ENCODE measurements around the genes TANC2, TACO1, CCDC47 and SMARCD2.

DNA sequence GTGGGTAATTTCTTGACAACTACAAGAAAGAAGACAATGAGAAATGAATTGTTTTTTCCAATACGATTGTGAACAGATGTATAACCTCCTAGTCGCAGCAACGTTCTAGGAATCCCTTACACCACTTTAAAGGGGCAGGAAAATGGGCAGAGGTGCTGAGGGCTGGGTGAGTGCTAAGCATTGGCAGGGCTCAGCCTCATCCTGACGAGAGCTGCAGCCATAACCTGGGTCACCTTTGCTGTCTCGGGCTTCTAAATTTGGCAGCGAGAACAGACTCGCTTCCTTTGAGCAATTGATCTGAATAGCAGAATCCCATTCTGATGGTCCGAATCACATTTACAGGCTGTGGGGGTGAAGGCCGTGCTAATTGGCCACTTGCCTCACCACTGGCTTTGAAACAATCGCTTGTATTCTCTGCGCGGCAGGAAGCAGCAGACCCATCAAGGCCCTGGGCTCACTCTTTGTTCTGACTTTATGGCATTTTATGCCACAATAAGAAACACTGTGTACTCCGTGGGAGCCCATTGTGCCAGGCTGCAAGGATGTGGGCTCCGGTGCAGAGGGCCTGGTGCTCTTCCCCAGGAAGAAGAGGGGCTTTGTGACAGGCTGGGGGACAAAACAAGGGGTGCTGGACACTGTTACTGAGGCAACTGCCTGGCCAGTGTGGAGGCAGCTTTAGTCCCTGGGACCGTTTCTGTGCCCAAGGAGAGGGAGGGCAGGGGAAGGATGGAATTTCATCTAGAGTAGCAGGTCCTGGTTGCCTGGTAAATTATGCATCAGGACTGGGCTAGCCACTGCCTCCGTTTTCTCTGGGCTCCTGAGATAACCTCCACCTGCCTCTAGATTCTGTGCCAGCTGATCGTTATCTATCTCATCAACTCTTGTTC lies 78.3 kb downstream of the MRC2 start:
- PRO-cap, 2 experiments: no peak in any of the 2 experiments
- RAMPAGE, long total RNA, 4 experiments: no peak in any of the 4 experiments

GRCh38 chr17:62966174-62966764 lies at the start of gene TANC2:
Gene TANC2, plus strand, starts transcription at chr17:62966235.
- PRO-cap, 2 experiments: peak in 2 of 2 experiments; most common plus-strand start chr17:62966209 (in 2); most common minus-strand start chr17:62966399 (in 1)
- RAMPAGE, long total RNA, 4 experiments: no peak in any of the 4 experiments

DNA sequence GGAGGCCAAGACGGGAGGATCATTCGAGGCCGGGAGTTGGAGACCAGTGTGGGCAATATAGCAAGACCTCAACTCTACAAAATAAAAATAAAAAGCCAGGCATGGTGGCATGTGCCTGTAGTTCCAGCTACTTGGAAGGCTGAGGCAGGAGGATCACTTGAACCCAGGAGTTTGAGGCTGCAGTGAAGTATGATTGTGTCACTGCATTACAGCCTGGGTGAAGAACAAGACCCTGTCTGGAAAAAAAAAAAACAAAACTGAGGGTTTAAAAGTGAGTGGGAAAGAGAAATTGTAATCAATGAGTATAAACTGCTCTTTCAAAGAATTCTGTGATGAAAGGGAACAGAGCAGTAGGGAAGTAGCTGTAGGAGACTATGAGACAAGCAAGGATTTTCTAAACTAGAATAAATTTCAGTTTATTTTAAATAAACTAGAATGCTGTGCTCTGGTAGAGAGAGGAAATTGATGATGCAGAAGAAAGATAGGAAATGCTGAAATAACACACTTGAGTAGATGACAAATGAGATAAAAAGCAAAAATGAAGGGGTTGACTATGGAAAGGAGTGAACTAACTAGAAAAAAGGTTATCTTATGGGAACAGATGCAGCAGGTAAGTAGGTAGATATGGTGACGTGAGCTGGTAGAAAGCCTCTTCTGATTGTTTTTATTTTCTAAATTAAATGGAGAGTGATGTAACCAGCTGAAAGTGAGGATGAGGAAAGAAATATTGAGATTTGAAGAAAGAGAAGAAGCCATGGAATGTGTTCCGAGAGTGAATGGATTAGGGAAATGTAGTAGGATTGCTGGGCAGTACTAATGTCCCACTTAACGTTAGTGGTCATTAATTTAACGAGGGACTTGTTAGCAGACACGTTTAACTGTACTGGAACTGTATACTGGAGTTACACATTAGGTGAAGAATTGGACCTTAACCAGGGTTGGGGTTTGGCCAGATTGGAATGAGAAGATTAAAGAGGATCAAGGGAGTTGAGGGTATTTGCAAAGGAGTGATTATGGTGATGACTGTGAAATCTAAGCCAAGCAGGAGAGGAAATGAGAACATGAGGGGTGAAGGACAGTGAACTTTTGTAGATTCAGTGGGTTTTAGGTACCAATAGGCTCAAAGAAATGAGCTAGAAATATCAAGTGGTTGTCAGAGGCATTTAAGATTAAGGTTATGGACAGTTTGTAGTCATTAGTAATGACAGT lies 196.4 kb downstream of the TANC2 start:
- PRO-cap, 2 experiments: no peak in any of the 2 experiments
- RAMPAGE, long total RNA, 4 experiments: start-site peak on the plus strand in 1 of 4 experiments, centred at position 877 of the sequence, 7 reads per replicate

GRCh38 chr17:63421919-63422990 lies 23.9 kb downstream of the CYB561 start:
- PRO-cap, 2 experiments: no peak in any of the 2 experiments
- RAMPAGE, long total RNA, 4 experiments: start-site peak on the plus strand in 1 of 4 experiments, at chr17:63422164-63422227 at its widest, 21 reads per replicate

DNA sequence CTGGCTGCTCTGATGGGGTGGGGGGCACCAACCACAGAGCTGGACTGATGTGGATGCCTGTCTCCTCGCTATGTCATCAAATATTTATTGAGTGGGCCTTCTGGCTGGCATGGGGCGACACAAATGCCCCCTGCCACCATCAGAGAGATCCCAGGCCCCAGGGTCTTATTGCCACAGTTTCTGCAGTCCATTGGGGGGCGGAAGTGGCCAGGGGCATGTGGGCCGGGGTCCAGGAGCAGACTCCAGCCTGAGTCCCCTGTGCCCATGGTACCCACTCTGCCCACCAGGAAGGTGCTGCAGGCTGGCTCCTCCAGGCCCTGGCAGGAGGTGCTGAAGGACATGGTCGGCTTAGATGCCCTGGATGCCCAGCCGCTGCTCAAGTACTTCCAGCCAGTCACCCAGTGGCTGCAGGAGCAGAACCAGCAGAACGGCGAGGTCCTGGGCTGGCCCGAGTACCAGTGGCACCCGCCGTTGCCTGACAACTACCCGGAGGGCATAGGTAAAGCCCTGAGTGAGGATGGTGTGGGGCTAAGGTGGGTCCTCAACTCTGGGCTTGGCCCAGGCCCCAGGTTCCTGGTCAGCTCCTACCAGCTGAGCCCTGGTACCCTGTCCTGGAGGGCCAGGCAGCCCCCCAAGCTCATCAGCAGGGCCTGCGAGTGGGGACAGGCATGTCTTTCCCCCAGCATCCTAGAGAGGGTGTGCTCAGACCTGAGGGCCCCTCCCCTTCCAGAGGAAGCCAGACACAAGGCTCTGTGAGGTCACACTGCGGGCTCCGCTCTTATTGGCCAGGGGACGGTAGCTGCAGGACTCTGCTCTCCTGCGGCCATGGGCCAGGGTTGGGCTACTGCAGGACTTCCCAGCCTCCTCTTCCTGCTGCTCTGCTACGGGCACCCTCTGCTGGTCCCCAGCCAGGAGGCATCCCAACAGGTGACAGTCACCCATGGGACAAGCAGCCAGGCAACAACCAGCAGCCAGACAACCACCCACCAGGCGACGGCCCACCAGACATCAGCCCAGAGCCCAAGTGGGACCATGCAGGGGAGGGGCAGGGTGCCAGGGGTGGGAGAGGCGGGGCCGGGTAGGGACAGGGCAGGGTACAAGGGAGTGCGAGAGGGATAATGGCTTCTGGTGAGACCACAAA lies 7.6 kb downstream of the ACE start:
- PRO-cap, 2 experiments: no peak in any of the 2 experiments
- RAMPAGE, long total RNA, 4 experiments: no peak in any of the 4 experiments

DNA sequence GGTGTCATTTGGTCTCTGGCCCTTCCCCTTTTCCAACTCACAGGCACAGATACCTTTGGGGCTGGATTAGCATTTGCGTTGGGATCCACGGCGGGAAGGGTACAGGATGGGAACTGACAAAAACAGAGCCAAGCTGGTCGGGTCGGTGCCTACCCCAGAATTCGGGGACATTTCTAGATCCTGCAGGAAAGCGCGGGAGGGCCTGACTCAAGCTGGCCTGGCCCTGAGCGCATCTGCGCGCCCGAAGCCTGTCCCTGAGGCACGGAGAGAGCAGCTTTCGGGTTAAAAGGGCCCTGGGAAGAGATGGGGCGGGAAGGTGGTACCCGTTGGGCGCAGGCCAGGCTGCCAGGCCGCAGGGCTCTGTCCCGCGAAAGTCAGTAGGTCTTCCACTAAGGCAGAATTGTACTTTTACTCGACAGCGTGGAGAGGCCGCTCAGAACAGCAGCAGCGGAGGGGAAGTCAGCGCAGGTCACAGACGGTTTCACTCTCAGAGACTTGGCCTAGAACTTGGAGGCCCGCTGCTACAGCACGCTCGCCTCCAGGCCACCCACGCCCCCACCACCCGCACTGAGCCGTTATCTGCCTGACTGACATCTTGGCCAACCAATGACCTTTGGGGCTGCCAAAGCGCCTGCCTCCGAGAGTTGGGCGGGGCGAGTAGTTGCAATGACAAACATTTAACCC lies 502 bp upstream of the DCAF7 start:
- PRO-cap, 2 experiments: peak in 2 of 2 experiments; most common minus-strand start position 497 of the sequence (in 1)
- RAMPAGE, long total RNA, 4 experiments: no peak in any of the 4 experiments

DNA sequence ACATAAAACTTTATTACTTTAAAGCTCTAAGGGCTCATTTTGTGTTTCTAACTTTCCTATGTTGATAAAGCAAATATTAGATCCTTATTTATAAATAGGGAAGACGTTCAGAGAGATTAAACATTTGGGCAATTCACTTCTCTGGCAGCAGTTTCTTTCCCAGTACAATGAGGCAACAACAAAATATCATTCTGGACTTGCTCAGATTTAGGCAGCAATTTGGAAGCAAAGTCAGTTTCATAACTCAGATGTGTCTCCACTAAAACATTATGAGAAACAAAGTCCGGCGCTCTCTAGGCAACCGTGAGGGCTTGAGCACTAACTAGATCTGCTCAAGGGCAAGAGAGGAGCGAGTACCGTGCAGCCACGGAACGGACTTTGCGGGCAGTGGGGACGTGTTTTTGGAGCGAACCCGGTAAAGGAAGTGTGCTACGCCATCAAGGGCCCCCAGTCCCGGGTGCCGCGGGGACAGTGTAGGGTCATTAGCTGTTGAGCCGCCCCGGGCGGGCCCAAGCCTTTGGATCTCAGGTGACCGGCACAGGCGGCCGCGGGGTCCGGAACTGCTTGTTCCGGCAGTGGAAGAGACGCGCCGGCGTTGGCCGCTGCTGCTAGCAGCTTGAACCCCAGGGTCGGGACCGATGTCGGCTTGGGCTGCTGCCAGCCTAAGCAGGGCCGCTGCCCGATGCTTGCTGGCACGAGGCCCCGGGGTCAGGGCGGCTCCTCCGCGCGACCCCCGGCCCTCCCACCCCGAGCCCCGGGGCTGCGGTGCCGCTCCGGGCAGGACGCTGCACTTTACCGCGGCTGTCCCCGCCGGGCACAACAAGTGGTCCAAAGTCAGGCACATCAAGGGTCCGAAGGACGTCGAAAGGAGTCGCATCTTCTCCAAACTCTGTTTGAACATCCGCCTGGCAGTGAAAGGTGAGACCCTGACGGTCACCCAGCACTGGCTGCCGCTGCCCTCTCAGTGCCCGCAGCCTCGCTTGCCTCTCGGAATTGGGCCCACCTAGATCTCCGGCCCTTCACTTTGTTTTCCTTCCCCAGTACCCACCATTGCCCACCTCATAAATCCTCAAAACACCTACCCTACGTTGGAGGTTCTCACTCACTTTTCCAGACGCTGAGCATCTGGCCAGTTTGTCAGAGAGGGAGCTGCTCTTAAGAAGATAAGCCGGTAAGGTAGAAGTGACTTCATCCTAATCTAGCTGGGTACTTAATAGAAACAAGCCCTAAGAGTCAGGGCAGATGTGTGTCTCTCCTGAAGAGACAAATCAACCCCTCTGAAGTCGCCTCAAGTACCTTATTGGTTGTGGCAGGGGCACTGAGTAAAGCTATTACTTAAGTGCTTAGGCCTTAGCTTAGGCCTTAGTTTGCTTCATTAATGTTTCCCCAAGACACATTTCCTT lies at the start of gene TACO1:
Gene TACO1 (plus strand): TSS at position 450 of the 1,403 bp plus-strand sequence.
- PRO-cap, 2 experiments: peak in 2 of 2 experiments; most common plus-strand start position 450 of the sequence (in 2); most common minus-strand start position 389 of the sequence (in 1)
- RAMPAGE, long total RNA, 4 experiments: start-site peak on the plus strand in 3 of 4 experiments, centred at positions 449 to 470 of the sequence, 9 to 68 reads per replicate

DNA sequence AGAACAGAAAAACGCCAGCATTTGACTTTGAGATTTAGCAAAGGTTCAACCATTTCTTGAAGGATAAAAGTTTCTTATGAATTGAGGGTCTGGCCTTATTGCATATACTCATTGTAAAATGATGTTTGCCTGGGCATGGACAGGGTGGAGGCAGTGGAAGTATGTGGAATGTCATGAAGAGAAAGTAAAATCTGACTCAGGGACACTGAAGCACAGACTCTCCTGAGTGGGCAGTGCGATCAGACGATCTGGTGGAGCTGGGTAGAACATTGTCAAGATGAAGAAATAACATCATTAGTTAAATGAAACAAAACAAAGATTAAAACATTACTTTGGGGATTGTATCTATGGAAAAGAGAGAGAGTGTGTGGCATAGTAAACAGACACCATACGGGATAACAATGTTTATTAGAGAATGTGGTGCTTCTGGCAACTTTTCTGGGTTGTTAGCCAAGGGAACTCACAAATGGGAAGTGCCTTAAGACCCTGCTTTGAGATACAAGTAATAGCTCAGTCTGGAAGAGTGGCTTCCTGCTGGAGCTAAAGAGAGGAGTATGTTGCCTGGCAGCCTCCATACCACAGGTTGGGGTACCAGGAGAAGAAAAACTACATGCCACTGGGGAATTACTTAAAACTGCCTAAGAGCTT lies 4.5 kb downstream of the MAP3K3 start:
- PRO-cap, 2 experiments: no peak in any of the 2 experiments
- RAMPAGE, long total RNA, 4 experiments: no peak in any of the 4 experiments

DNA sequence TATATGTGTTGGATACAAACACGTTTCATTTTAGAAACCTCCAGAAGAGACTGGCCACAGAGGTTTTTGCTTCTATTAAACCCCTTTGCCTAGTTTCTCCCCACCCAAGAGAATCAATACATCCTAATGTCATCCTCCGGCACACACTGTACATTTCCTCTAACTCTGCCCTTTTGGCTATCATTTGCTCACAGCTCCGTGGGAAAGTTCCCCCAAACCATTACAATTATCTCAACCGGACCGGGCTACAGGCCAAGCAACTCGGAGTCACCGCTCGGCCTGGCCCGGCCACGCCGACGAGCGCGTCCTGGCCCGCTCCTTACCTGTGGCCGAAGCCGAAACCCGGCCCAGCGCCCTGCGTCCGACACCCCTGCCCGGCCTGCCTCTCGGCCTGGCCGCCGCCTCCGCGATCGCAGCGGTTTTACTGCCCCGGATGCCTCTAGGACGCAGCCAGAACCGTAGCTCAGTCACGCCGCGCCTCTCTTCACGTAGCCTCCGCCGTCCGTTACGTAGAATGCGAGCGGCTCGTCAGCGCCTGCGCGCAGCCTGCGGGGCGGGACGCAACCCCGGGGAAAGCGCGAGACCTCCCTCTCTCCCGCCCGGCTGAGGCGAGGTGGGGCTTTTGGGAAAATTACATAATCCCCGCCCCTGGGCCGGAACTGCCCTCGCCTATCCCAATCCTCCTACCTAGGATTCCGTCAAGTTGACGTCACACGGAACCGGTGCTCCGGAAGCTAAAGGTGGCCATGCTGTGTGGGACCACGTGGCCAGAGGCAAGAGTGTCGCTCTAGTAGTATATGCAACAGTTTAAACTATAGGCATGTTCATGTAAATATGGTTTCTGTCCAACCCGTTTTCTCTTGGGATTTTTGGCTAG lies at the start of gene CCDC47:
Gene CCDC47 (minus strand): TSS at position 509 of the 877 bp plus-strand sequence.
- PRO-cap, 2 experiments: peak in 2 of 2 experiments; most common plus-strand start position 747 of the sequence (in 1); most common minus-strand start position 507 of the sequence (in 2)
- RAMPAGE, long total RNA, 4 experiments: start-site peak on the minus strand in 4 of 4 experiments, centred at positions 448 to 483 of the sequence, 72 to 4,132 reads per replicate

GRCh38 chr17:63818633-63819073 lies 8.6 kb upstream of the PSMC5 start:
- PRO-cap, 2 experiments: no peak in any of the 2 experiments
- RAMPAGE, long total RNA, 4 experiments: no peak in any of the 4 experiments

DNA sequence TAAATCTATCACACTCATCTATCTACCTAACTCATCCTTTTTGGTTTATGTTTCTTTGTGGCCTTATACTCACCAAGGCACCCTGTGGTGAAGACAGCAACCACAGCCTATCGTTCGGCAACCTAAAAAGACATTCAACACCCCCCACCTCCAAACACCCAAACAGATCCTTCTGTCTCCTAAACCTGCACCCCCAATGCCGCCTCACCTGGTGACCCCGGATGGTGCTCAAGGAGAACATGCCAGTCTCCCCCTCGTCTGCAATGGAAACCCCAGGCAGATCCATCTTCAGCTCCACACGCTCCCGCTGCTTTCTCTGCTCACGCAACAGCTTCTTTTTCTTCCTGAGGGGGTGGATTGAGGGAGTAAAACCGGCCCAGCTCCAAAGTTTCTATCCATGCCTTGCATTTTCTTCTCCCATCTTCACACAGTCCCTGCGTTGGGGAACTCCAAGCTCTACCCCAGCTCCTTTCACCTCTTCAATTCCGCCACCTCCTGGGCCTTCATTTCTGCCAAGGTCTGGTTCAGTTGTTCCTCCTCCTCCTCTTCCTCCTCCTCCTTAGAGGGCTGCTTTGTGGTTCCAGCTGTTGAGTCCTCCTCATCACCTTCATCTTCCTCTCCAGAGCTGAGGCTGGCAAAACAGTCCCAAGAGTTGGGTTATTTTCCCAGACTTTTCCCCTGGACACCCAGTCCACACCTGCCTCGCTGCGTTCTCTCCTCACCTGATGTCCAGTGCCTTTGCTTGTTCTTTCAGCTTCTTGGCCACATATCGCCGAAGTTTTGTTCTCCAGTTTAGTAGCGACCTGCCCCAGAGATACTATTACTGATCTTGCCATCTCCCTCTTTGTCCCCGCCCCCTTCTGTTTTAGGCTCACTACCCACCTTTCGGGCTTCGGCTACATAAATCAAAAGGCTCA lies 3.4 kb upstream of the PSMC5 start:
- PRO-cap, 2 experiments: no peak in any of the 2 experiments
- RAMPAGE, long total RNA, 4 experiments: no peak in any of the 4 experiments

DNA sequence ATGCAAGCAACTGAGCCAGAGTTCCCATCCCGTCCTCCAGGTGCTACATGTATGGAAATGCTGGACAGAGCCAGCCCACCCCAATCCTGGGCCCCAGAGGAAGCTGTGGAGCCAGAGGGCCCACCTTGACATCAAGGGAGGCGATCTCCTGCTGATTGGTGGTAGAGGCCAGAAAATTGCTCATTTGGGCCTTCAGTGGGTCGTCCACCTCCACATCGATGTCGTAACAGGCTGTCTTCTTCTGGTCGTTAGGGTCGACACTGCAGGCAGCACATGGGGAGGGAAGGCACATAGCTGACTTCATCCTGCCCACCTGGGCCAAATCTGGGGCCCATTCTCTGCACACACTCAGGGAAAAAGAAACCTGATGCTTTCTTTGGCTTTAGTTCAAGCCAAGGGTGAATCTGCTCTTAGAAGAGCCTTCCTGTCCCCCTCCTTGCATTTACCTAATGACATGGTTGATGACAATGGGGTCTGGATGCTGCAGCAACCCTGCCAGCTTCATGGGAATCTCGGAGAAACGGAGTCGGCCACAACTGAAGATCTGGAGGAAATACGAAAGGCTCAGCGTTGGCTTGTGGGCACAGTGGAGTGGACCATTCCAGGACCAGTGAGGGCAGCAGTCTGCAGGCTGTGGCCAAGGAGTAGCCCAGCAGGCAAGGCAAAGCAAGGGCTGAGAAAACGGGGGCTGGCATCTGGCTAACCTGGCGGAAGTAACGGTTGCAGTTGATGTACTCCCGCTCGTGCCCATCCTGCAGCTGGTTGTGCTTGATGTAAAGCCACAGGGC lies 6.2 kb upstream of the FTSJ3 start:
- PRO-cap, 2 experiments: no peak in any of the 2 experiments
- RAMPAGE, long total RNA, 4 experiments: no peak in any of the 4 experiments

- PRO-cap, 2 experiments: peak in 2 of 2 experiments; most common plus-strand start chr17:63842823 (in 1); most common minus-strand start chr17:63842463 (in 1)
- RAMPAGE, long total RNA, 4 experiments: start-site peak on the minus strand in 2 of 4 experiments, at chr17:63842369-63842978 at its widest, 14 to 21 reads per replicate
Measured at GRCh38 chr17:63842128-63843334, at the start of gene SMARCD2. Gene SMARCD2, minus strand, starts transcription at chr17:63842685.

- PRO-cap, 2 experiments: peak in 1 of 2 experiments; most common plus-strand start chr17:63931492 (in 1); most common minus-strand start chr17:63931349 (in 1)
- RAMPAGE, long total RNA, 4 experiments: start-site peak on the minus strand in 1 of 4 experiments, at chr17:63931379-63931405 at its widest, 8 reads per replicate
Measured at GRCh38 chr17:63931124-63931907, 815 bp downstream of the CD79B start.

- PRO-cap, 2 experiments: no peak in any of the 2 experiments
- RAMPAGE, long total RNA, 4 experiments: no peak in any of the 4 experiments
Measured at GRCh38 chr17:64082831-64083294, 47.1 kb downstream of the ERN1 start.

DNA sequence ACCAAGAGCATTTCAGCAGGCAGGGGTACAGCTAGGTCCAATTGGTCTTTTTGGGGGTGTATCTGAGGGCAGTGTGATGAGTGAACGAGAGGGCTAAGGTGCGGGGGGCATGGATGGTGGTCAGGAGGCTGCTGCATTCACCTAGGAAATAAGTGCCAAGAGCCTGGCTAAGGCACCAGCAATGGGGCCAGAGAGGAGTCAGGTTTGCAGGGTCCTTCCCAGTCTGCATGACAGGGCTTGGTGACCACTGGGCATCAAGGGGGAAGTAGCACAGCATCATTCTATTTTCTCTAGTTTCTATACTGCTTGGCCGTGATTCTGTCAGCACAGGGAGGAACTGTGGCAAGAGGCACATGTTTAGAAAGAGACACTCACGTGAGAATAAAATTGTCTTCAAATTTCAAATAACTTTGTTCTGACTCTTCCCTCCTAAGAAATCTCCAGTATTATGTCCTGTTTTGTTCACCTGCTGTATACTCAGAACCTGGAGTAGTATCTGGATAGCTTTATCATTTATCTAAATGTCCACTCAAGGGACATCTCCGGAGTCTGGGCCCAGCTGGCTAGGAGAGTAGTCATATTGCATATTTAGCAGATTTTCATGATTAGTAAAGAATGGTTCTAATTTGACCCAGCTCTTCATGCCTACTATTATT lies 37.8 kb downstream of the ERN1 start:
- PRO-cap, 2 experiments: no peak in any of the 2 experiments
- RAMPAGE, long total RNA, 4 experiments: no peak in any of the 4 experiments

DNA sequence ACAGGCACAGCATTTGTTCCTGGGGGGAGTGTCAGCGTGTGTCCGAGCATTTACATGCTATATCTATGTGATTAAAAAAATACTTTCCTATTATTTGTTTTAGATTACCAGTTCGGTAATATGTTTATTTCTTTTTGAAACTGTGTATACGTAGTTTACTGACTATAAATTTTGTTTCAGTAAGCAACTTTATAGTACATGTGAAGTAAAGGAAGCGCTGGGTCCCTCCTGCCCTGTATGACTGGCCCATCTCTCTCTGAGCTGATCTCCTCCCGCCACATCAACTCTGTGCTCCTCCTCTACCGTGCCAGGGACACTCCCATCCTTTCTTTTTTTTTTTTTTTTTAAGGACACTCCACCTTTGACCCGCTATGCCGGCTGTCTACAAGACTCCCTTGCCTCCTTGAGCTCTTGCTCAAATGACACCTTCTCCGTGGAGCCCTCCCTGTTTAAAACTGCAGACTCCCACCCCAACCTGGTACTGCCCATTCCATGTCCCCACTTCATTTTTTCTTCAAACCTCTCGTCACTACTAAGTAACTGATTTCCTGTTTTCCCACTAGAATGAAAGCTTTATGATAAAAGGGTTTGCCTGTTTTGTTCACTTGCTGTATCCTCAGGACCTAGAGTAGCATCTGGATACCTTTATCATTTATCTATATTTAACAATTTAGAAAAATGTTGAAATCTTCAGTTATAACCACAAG lies 35.5 kb downstream of the ERN1 start:
- PRO-cap, 2 experiments: no peak in any of the 2 experiments
- RAMPAGE, long total RNA, 4 experiments: start-site peak on the minus strand in 1 of 4 experiments, centred at position 423 of the sequence, 9 reads per replicate

GRCh38 chr17:64313671-64313887 lies 50.5 kb upstream of the TEX2 start:
- PRO-cap, 2 experiments: peak in 1 of 2 experiments; most common plus-strand start chr17:64313814 (in 1); most common minus-strand start chr17:64313729 (in 1)
- RAMPAGE, long total RNA, 4 experiments: no peak in any of the 4 experiments

- PRO-cap, 2 experiments: no peak in any of the 2 experiments
- RAMPAGE, long total RNA, 4 experiments: no peak in any of the 4 experiments
Measured at GRCh38 chr17:64398253-64398683, 7.6 kb upstream of the PECAM1 start.

DNA sequence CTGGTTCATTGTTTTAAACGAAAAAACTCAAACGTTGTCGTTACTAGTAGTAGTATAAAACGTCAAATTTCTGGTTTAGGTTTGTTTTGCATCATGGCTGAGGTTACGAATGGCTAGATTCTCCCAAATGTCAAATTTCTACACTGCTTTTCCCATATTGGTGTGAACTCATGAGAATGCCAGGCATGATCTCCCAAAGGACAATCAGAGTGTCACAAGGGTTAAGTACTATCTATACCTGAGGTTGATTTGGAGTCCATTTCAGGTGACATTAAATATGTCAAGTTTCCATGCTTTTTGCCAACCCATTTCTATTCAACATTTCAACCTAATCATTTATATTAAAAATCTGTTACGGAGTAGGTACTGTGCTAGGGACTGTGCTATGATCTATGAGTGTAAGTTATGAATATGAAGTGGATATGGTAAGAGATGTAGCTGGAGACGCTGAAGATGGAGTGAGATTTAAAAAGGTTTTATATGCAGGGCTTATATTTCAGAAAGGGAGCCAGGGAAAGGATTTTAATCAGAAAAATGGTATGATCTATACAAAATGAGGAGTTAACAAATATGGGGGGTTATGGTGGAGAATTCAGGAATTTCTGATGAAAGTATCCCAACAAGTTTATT lies 6.5 kb downstream of the CEP95 start:
- PRO-cap, 2 experiments: no peak in any of the 2 experiments
- RAMPAGE, long total RNA, 4 experiments: no peak in any of the 4 experiments

Measured in upper lobe of left lung (tissue), 5 donors.